ENCODE data around the gene CAPN5.

GRCh38 chr11:75537090-75537727, 11.5 kb upstream of the GDPD5 start:
- RRBS = no CpG with 5 or more reads among the region's 12 CpGs

GRCh38 chr11:75667731-75668484, 930 bp downstream of the MAP6 start:
- RRBS = 4% methylated on average over 36 of the region's 88 CpGs

DNA sequence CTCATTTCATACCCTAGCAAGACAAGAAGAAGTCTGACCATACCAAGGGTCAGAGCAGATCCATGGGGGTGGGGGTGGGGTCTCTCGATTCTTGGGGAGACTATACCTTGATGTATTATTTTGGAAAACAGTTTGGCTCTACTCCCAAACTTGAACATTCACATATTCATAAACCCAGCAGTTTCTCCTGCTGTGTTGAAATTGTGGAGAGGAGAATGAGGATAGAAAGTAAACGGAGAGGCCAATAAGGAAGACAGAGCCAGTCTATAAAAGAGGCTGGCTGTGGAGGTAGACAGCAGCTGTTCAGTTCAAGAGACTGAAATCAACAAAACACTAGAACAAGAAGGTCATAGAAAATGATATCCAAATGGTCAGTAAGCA, 2.0 kb upstream of the MOGAT2 start:
- RRBS = no CpG with 5 or more reads among the region's 2 CpGs

- RRBS = no CpG with 5 or more reads among the region's 9 CpGs
Measured at GRCh38 chr11:75801655-75802251, 13.3 kb upstream of the UVRAG start.

DNA sequence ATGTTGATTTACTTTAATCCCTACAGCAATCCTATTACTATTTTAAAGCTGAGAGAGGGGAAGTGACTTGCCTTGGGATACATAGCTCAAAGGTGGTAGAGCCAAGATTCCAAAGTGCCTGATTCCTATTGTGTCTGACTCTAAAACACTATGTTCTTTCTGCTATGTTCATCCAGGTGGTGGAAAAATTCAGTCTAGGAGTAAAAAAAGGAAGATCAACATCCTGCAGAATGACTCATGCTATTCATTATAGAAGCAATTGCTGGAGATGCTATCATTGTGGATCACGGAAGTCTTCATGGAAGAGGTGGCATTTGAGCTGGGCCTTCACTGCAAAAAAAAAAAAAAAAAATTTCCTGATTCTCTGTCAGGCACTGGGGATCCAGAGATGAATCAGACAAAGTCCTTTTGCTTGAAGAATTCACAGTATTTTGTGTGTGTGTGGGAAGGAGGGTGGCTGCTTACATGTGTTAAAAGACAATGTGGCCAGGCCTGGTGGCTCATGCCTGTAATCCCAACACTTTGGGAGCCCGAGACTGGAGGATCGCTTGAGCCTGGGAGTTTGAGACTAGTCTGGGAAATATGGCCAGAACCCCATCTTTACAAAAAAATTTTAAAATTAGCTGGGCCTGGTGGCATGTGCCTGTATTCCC, 1.4 kb upstream of the UVRAG start:
- RRBS = no CpG with 5 or more reads among the region's 3 CpGs

DNA sequence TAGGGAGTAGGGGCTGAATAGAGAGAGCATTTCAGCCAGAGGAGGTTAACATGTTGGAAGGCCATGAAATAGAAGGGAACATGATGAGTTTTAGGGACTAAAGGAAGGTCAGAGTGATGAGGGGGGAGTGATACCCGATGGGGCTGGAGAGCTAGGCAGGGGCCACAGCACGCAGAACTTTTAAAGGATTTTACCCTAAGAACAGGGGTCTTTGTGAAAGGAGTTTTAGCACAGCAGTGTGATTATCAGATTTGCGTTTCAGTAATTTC, 74.9 kb downstream of the UVRAG start:
- RRBS = no CpG with 5 or more reads among the region's 3 CpGs

- RRBS = no CpG with 5 or more reads among the region's 1 CpG
Measured at GRCh38 chr11:75890244-75891049, 75.4 kb downstream of the UVRAG start.

DNA sequence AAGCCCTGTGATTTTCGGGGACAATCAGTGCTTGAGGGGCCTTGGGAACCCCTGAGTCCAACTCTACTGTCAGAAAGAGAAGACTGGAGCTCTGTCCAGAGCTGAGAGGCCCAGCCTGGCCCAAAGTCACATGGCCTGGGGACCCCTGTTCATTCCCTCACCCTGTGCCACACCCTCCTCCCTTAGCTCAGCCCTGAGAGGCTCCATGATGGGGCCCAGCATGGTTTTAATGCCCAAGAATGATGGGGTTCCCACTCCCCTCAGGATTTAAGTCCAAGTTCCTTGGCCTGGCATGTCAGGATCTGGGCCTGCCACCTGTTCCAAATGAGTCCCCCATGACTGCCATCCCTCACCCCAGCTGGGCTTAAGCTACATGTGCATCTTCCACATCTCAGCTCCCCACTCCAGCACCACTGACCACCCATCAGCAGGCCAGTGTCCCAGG, 41.7 kb upstream of the WNT11 start:
- RRBS = no CpG with 5 or more reads among the region's 1 CpG

DNA sequence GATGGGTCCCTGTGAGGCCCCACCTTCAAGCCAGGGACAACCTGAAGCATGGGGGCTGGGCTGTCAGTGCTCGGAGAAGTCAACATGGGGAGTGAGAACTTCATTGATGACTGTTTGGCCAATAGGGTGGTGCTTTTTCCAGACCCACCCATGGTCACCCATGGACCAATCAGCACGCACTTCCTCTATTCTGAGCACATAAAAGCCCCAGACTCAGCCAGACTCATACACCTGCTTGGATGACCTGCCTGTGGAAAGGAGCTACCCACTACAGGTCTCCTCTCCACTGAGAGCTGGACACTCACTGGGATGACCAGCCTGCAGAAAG, 44.2 kb upstream of the WNT11 start:
- RRBS = no CpG with 5 or more reads among the region's 2 CpGs

DNA sequence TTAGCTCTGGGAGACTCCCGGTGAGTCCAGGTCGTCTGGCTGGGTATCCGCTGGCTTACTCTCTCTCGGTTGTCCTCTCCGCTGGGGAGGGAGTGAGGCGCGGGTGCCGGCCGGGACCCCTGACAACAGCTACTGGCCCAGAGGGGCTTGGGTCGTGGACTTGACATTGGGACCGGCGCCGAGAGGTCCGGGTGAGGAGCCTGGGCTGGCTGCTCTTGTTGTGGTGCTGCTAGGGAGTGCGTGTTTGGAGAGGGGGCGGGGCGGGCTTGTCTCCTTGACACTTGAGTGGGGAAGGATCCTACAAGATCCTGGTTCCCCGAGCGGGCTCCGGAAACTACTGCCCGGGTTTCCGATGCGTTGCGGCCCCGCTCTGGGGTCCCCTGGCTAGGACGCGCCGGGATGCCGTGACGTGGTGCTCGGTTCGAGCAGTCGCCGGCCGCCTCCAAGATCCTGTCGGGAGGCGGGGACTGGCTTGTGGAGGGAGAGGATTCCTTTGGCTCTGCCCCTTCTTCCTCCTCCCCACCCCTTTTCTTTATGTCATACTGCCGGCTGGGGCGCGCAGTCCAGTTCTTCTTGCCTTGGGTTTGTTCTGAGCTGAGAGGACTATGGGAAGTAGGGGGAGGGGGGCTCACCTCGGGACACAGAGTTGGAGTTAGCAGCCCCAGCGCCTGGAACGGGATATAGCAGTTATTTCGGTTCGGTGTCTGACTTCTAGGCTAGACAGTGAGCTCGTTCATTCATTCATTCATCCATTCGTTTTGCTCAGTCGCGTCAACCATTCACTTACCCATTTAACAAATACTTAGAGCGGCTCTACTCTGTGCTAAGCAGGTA, 720 bp downstream of the EMSY start:
- RRBS = 2% methylated on average over 23 of the region's 50 CpGs

DNA sequence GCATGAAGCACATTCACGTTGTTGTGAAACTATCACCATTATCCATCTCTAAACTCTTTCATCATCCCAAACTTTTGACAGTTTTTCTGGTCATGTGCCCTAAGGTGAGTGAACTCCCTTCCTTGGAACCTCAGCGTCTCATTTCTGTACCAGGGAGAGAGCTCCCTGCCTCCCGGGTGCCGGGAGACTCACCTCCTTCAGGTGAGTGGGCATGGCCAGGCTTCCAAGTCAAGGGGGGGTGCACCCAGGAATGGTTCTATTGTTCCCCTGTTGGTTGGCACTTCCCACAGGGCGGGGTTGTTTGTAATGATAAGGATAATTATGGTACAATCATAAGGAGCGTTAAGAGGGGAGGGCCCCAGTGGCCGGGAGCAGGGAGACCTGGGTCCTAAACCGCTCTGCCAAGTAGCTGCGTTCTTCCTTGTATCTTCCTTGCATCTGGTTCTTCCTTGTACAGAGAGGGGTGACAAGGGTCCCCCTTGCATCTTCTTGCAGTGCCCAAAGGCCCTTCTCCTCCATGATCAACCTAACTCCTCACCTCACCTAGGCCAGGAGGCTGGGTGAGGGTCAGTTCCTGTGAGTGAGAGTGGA, 79.1 kb downstream of the LRRC32 start:
- RRBS = no CpG with 5 or more reads among the region's 9 CpGs

DNA sequence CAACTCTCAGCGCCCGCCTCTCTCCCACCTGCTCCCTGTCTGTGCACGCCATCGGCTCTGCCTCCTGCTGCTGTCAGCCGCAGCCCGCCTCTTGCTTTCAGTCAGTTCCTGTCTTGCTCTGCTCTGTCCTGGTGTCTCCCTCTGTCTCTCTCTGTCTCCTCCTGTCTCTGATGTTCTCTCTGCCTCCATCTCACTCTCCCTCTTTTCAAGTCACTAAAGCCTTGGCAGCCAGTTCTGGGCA, 66.2 kb downstream of the LRRC32 start:
- RRBS = no CpG with 5 or more reads among the region's 6 CpGs

DNA sequence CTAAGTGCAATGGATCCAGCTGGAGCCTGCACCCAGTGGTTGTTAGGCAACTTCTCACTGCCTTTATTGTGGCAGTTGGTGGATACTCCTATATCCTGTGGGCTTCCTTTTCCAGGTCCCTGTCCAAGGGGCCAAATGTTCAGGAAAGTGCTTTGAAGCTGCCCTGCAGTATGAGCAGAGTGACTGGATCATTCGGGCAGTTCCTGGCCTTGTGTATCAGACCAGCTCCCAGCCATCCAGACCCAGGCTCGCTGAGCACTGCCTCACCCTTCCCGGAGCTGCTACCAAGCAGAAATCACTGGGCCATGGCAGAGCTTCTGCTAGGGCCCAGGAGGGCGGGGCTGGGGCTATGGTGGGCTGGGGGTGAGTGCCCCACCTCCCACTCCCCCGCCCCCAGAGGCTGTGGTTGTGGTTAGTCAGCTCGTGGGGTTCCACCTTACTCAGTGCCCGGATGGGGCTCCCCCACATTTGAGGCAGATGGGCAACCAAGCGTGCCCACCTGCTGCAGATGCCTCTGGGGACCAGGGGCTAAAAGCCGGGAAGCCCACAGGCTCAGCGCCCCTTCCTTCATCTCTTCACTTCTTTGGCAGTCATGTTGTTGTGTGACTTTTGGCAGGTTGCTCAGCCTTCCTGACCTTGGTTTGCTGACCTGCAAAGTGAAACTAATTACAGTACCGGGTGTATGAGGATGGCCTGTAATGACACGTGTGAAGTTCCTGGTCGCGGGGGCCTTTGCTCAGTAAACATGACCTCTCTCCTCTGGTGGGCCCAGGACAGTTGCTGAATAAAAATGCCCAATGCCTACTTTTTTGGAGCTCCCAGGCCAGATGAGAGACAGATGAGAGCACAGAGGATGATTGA, 2.1 kb upstream of the LRRC32 start:
- RRBS = 43% methylated on average over 2 of the region's 14 CpGs

DNA sequence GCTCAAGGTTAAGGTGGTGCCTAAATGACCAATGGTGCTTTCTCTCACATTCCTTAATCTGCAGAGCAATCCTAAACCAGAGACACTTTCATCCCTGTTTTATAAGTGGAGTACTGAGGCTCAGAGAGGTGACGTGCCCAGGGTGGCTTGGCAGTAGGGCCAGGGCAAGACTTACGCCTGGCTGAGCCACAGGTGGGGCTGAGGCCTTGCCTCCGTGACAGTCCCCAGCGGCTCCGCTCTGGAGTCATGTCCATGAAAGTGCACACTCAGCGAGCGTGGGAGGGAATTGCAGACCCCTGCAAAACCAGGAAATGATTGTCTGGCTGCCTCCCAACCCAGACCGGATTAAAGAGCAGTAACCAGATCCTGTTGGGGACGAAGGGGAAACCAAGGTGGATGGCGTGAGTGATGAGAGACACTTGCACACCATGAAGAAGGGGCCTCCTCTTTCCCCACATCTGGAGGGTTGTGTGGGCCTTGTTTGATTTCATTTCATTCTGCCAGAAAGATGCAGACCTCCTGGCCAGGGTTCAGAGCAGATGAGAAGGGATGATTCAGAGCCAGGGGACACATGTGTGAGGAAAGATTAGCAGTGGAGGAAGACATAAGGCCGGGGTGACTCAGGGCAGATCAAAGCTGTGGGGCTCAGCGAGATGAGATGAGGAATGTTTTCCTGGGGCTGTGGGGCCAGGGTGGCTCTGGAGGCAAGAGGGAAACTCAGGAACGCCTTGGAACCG, 29.7 kb upstream of the LRRC32 start:
- RRBS = no CpG with 5 or more reads among the region's 14 CpGs

DNA sequence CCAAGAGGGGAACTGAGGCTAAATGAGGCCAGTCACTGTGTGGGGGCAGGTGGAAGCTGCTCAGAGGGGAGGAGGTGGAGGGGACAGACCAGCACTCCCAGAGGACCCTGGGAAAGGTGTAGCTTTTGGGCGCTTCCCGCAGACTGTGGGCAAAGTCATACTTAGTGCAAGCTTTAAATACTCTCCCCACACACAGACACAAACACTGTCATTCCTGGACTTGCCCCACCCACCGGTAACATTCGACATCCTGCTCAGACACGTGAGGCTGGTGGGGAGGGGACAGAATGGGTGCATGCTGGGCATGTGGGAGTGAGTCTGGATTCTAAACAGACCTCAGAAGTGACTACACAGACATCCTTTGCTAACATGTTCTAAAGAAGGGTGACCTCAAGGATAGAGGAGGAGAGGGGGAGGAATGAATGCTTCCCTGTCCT, 22.1 kb downstream of the TSKU start:
- RRBS = no CpG with 5 or more reads among the region's 5 CpGs

DNA sequence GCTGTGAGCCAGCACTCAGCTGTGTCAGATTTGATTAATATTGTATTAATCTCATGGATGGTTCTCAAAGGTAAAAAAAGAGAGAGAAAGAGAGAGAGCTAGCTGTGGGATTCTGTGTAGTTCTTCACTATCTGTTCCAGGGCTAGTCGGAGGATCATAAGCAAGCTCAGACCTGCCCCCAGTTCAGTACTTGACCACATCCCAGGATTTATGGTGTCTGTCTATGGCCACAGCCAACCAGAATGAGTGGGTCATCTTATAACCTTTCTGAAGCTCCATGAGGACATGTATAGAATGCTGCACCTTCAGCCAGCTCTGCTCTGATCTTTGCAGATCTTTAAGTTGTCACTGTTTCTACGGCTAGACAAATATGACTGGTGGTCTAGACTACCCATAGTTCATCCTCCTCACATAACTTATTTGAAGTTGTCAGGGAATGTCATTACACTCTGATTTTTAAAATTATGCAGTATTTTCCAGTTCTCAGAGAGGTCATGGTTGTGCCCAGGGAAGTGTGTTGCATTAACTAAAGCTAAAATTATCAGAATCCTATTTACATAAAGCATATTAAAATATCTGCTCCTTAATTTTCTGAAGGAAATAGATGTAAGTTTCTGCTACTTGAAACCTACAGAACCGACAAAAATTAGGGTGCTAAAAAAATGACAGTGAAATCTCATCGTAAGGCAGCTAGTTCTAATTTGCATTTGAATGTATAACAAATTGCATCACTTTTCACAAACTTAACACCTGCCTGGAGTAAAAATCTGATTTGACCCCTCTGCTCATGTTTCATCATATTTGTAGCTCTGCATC, 13.2 kb upstream of the B3GNT6 start:
- RRBS = no CpG with 5 or more reads among the region's 4 CpGs

- RRBS = 1% methylated on average over 55 of the region's 86 CpGs
Measured at GRCh38 chr11:77066159-77067173, at the start of gene CAPN5. Gene CAPN5, plus strand, starts transcription at chr11:77066971.

GRCh38 chr11:77096551-77096981, 6.1 kb upstream of the OMP start:
- RRBS = no CpG with 5 or more reads among the region's 7 CpGs

DNA sequence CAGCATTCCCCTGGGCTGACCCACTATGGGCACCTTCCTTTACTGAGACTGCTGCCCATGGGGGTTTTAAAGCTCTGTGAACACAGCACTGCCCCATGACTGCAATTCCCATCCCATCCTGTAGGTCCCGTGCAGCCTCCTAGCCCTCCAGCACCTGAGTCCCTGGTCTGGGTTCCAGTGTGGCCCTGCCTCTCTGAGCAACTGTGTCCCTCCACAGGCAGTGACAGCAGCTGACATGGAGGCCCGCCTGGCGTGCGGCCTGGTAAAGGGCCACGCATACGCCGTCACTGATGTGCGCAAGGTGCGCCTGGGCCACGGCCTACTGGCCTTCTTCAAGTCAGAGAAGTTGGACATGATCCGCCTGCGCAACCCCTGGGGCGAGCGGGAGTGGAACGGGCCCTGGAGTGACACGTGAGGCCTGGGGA, 12.6 kb downstream of the OMP start:
- RRBS = no CpG with 5 or more reads among the region's 16 CpGs

- RRBS = no CpG with 5 or more reads among the region's 14 CpGs
Measured at GRCh38 chr11:77174920-77175539, 47.0 kb downstream of the MYO7A start.